Hair follicular keratinocyte (primary cell): ENCODE data around the genes SLC22A3 and AGPAT4.

GRCh38 chr6:160347631-160348485 is at the start of gene SLC22A3:
Gene SLC22A3 (plus strand): TSS chr6:160348378.
- RAMPAGE, long total RNA = no peak

DNA sequence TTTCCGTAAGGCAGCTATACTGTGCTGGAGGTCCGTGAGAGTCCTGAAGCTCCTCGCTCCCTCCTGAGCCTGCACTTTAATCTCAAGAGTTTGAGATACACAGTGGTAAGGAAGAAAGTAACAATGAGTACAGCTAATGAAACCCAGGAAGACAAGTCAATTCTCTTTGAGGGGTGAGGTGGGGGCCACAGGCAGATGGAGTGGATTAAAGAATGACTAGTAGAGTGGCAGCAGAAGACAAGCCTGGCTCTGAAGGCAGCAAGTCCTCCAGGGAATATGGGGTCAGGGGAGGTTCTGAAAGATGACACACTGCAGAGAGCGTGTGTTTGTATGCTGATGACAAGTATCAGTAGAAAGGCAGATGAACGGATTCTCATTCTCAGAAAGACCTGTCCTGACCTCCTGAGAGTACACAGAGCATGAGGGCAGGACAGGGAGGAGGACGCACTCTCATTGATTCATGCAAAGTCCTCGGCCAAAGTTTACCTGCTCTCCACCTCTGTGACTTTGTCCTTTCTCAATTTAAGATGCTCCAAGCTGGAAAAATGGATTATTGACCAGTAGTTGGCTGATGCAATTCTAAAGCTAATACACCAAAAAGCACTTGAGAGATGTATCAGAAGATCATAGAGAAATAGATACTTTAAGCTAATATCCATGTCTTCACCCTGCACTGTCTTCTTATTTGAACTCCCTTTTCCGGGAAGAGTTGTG is 156.7 kb downstream of the LPA start:
- RAMPAGE, long total RNA = no peak

DNA sequence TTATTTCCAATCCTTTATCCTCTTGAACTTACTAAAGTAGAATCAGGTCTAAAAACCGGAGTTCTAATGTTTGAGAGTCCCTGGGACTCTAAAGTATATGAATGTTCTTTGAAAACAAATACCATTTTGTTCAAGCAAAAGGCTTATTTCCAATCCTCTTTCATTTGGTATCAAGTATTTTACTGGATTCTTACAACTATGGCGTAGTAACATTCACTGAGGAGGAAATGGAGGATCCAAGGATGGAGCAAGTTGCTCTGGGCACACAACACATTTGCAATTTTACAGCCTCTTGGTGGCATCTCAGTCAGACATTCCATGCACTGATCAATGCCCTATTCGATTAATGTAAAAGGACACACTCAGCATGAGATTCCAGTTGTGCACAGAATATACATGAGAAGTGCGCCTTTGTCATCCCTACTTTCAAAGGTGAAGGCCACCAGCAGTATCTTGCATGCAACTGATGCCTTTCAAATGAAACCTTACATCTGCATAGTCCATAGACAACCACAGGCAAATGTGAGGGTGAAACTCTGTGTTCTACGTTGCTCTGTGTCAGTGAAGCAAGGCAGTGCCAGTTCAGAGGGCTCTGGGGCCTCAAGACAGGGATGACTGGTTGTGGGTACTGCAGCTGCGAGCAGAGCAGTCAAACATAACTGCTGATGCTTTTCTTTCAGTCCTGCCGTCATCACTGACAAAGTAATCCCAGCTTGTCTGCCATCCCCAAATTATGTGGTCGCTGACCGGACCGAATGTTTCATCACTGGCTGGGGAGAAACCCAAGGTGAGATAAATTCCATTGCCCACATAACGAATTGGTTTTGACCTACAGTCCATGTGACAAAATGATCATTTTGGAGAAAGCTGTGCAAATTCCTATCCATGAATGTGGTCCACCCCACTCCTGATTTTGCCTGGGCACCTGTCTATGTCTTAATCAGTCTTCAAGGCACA is 38.9 kb downstream of the PLG start:
- RAMPAGE, long total RNA = no peak

DNA sequence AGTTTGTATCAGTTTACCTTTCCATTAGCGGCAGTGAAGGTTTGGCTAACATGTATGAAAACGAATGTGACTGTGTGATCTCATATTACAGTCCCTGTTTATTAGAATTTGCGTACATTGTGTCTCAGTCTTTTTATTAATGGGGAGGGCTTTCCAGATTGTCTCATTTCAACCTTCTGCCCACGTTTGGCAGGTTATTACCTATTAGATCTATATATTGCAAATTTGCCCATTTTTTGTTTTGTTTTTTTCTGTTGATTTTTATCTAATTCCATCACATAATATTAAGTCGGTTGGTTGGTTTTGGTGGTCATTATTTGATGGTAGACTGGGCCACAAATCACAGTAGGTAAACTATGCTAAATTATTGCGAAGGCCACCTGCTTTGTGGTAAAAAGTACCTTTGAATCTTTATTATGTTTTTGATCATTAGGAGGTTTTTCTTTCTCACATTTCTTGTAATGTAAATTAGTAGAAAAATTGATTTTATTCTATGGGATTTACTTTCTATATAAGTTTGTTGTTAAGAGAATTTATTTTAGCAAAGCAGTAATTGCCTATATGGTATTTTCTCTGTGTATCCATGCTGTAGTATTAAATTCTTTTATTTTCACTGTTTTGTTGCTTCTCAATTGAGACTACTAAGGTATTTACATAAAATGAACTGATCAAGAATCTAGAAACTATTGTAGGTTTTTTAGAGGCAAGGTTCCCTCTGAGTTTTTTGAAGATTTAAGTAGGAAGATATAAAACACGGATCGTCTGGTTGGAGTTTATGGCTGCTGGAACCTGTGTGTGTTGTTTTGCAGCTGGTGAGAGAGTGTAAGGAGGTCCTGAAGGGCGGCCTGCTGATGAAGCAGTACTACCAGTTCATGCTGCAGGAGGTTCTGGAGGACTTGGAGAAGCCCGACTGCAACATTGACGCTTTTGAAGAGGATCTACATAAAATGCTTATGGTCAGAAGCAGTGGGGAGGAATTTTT is 81.4 kb downstream of the MAP3K4 start:
- RAMPAGE, long total RNA = no peak

DNA sequence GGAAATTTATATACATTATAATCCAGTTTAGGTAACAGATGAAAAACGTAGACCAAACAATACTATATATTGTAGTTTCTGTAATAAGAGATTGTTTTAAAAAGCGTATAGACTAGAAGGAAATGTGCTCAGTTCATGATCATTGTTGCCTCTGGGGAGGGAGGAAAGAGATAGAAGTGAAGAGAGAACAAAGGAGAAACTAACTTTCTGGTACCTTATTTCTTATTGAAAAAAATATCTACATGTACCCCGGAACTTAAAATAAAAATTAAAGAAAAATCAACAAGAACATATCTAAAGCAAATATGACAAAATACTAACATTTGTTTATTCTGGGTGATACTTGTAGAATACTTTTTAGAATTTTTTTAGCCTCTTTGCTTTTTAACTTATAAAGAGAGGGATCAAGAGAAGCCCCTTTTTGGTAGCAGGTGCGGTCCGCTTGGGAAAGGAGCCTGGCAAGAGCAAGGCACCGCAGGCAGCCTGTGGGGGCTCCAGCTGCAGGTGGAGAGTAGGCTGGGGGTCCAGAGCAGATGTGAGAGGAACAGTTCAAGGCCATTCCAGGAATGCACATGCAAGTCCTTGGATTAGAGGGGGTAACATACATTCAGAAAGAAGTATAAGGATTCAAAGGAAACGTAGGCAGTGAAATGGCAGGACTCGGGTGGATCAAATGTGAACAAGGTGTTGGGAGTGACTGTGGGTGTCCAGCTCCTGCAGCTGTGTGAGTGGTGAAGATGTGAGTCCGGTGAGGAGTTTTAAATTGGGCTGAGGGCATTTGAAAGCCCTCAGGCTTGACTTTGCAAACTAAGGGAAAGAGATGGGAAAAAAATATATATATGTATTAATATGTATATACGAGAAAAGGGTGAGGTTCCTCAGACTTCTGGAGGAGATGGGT is 85.7 kb downstream of the MAP3K4 start:
- RAMPAGE, long total RNA = no peak

DNA sequence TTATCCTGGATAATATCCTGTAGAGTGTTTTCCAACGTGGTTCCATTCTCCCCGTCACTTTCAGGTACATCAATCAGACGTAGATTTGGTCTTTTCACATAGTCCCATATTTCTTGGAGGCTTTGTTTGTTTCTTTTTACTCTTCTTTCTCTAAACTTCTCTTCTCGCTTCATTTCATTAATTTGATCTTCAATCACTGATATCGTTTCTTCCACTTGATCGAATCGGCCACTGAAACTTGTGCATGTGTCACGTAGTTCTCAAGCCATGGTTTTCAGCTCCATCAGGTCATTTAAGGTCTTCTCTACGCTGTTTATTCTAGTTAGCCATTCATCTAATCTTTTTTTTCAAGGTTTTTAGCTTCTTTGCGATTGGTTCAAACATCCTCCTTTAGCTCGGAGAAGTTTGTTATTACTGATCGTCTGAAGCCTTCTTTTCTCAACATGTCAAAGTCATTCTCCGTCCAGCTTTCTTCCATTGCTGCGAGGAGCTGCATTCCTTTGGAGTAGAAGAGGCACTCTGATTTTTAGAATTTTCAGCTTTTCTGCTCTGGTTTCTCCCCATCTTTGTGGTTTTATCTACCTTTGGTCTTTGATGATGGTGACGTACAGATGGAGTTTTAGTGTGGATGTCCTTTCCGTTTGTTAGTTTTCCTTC is 96.5 kb downstream of the AGPAT4 start:
- RAMPAGE, long total RNA = no peak

GRCh38 chr6:161216108-161217157 is 57.4 kb downstream of the AGPAT4 start:
- RAMPAGE, long total RNA = no peak

- RAMPAGE, long total RNA = no peak
Measured at GRCh38 chr6:161273253-161274354, at the start of gene AGPAT4. Gene AGPAT4 (minus strand): TSS chr6:161274061.

- RAMPAGE, long total RNA = no peak
Measured at GRCh38 chr6:161359099-161359883, 85.4 kb upstream of the AGPAT4 start.

DNA sequence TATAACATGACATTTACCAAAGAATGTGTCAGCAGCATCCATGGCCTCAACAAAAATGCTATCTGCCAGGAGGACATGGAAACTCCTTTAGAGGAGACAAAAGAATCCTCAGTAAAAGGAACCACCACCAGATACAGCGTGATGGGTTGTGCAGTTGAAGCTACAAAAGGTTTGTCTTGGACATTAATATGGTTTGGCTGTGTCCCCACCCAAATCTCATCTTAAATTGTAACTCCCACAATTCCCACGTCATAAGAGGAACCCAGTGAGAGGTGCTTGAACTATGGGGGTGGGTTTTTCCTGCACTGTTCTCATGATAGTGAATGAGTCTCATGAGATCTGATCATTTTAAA is 539.9 kb downstream of the PRKN start:
- RAMPAGE, long total RNA = no peak

DNA sequence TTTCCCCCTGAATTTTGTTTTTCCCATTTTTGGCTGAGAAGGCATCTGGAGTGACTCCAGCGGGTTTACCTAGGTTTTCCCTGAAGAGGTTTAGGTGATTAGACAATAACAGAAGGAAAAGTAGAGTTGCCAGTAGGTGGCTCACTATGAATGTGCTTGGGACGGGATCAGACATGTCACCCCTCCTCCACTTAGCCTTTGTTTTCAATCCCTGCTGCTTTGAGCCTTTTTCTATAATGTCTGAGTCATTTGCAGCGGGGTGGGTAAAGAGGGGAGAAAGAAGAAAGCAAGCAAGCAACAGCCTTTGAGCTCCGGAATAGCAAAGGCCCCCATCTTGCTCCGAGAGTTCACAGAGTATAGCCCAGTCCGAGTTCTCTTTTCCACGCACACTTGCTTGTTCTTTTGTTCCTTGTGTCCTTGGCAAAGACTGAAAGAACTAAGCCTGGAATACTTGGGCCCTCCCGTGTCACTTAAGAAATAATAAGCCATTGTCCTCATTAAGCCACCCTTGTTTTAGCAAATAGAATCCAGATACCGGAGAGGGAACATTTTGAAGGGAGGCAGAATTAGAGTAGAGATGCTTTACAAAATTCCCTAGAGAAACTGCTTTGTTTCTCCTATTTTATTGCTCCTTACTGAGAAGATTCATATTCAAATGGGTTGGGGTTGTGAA is 129.2 kb downstream of the PACRG start:
- RAMPAGE, long total RNA = no peak

- RAMPAGE, long total RNA = no peak
Measured at GRCh38 chr6:163335462-163336159, 78.9 kb upstream of the QKI start.

GRCh38 chr6:163466117-163467198 is 51.9 kb downstream of the QKI start:
- RAMPAGE, long total RNA = no peak

DNA sequence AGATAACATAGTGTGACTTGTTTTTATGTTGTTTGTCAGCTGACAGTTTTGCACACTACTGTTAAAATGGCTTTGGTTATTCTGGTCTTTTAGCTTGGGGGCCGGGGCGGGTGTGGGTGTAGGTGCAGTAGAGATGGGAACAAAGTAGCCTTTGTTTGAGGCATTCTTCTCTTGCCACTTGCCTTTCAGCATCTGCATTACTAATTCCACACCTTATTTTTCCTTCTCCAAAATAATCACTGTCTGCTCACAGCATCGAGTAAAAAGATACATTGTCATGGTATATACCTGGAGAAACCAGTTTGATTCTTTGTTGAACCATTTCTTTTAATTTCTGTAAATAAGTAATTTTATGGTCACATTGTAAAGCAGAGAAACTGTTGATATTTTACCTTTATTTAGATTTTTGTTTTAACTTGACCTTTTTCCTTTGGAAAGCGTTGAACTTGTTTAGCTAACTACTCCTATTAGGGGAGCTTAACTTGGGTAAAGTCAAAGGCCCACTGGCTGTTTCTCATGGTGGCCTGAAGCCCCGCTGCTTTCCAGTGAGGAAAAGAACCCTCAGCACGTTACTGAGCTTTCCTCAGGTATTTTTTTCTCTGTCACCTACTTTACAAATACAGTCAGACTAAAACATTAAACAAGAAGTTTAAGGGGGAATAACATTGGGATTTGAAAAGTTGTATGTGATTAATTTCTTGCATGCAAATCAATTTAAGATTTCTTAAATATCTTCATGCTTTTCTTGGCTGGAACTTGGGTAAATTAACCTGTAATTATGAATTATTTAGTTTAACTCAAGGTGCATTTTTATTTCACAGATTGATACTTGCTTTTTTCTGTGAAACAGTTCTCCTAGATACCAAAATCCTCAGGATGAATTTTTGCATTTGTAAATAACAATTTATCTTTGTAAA is 159.7 kb downstream of the QKI start:
- RAMPAGE, long total RNA = no peak

- RAMPAGE, long total RNA = no peak
Measured at GRCh38 chr6:163951785-163952556, 537.5 kb downstream of the QKI start.

GRCh38 chr6:164108103-164108612 is 693.6 kb downstream of the QKI start:
- RAMPAGE, long total RNA = no peak

DNA sequence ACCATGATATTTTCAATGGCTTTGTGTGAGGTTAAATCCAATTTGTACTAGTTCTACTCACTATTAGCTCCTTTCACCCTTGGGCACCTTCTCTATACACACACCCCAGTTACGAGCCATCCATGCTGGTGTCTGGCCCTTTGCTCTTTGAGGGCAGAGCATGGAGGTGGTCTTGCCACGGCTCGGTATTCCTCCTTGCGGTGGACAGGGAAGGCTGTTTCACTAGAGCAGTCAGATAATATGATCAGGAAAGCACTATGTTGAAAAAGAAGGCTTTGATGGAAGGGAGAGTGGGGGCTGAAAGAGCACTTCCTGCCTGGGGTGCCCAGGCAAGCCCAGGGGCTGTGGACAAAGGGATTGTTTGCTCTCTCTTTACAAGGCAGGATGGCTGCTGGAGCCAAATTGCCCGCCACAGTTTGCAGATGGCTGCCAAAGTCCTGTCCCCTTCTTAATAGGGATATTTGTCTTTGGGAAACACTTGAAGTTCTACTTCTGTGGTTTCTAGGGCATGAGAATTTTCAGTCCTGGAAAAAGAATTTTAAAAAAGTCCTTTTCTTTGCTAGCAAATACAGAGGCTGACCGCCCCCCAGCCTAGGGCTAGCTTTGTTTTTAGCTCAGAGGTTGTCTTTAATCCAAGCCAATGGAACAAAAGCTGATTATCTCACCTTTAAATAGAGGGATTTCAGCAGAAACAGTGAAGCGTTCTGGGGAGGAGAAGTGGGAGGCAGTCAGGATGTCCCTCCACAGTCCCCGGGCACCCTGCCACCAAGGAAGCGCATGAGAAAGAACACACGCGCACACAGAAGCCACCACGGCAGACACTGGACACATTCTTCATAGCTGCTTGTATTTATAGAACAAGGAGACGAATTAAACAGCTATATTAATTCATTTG is 736.6 kb downstream of the QKI start:
- RAMPAGE, long total RNA = no peak

DNA sequence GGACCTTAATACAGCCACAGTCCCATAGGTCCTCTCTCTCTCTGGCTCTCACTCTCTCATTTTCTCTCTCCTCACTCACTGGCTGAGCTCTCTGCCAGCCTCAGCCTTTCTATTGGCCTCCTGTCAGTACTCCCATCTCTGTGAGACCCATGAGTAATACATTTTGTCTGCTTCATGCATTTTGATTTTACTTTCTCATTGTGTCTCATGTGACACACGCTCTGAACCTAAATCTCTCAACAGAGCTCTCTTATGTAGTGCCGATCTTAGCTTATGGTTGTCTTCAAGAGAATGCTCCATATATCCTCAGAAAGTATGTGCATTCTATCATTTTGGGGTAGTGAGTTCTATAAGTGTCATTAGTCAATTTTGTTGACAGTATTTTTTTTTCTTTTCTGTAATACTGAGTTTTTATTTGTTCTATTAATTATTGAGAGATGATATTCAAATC is 907.4 kb downstream of the C6orf118 start:
- RAMPAGE, long total RNA = no peak

- RAMPAGE, long total RNA = no peak
Measured at GRCh38 chr6:165661843-165662118, 1.3 kb downstream of the PDE10A start.

GRCh38 chr6:165662119-165662645 is 859 bp downstream of the PDE10A start:
- RAMPAGE, long total RNA = no peak